Jejunum (tissue), 1 donor: Measurements from ENCODE around the genes ASB10, CHPF2 and CRYGN.

DNA sequence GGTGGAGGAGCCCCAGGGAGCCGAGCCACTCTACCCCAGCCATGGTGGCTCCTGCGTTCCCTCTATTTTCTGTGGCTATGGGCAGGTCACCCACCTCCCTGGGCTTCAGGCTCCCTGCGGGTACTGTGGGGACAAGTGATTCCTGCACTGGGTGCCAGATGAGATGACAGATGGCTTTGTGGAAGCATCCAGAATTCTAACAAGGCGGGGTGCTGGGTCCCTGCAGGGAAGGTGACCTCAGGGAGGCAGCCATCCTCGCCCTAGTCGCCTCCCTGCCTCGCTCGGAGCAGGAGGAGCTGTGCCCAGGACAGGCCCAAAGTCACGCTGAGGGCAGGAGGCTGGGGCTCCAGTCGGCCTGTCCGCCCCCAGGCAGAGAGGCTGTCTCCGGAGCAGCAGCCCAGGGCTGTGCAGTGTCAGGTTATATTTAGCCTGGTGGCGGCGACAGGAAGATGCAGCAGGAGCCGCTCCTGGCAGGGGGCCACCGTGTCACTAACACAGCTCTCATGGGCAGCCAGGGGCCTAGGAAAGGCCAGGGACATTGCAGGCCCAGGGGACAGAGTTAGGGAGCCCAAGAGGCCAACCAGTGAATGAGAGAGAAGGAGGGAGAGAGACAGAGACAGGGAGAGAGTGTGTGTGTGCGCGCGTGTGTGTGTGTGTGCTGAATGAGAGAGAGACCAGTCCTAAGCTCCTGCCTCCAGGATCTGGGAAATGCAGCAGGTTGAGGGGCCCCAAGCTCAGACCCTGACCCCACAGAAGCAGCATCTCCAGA is 13.5 kb downstream of the KCNH2 start:
- PRO-cap, result no peak

- PRO-cap, result unidirectional peak, plus-strand start at chr7:150974139
Measured at GRCh38 chr7:150973894-150974385, 4.2 kb downstream of the KCNH2 start.

DNA sequence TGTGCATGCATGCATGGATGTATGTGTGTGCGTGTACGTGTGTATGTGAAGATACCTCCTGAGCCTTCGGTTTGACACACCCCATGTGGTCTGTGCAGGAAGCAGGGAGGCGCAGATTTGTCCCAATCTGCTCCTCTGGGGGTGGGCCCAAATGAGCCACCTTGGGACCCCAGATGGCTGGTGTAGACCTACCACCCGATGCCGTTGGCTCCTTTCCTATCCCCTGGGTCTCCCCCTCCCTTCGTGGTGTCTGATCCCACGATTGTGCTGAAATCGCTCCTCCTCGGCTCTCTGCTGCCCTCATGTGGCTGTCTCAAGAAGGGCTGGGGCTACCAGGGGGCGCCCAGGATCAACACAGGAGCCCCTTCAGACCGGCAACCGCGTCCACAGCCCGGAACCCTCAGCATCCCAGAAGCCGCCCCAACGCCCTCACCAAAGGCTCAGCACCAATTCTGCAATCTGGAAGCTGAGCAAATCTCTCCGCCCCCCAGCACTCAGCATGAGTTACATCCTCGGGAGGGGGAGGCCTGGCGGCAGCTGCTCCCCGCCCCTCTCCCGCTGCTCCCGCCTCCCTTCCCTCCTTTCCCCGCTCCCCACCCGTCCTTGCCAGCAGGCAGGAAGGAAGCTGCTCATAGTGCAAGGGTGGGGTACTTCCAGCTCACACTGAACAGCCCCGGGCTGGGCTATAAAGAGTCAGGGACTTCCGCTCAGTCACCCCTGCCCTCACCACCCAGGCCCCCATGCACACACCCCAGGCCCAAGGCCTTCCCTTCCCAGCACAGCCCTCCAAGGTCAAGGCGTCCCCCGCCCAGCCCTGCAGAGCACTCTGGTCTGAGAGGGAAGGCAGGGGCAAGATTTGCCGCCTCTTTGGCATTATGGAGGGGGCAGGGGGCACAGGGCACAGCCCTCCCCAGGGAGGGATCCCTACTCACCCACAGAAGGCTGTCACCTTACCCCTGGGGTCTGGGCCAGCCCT is 2.2 kb upstream of the NOS3 start:
- PRO-cap, result no peak

GRCh38 chr7:150992724-150993247 is 2.0 kb downstream of the NOS3 start:
- PRO-cap, result no peak

DNA sequence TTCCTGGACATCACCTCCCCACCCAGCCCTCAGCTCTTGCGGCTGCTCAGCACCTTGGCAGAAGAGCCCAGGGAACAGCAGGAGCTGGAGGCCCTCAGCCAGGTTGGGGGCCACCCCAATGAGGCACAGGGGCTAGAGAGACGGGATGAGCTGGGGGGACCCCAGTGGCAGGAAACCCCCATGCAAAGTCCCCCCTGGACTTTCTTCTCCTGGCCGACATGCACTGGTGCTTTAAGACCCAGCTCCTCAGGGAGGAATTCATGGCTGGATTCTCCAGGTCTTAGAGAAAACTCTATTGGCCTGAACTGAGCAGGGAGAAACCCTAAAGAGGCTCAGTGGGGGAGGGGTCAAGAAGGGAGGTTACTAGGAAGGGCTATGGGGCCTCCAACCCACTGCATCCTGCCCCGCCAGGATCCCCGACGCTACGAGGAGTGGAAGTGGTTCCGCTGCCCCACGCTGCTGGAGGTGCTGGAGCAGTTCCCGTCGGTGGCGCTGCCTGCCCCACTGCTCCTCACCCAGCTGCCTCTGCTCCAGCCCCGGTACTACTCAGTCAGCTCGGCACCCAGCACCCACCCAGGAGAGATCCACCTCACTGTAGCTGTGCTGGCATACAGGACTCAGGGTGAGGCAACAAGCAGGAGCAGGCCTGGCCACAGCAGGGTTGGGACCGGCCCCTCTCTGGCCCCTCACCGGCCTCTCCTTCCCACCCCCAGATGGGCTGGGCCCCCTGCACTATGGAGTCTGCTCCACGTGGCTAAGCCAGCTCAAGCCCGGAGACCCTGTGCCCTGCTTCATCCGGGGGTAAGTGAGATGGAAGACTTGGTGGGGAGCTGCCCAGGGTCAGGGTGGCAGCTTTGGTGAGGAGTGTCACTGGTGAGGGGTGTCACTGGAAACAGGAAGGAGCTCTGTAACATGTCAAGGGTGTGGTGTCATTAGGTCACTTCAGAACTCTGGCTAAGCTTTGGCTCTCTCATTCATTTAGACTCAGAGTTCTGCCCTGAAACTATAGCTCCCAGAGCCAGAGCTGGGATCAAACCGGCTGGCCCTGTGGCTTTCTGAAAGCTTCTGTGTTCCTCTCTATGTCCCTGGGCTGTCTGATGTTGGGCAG is 13.8 kb downstream of the ATG9B start:
- PRO-cap, result no peak

GRCh38 chr7:151061739-151062194 is 2.4 kb downstream of the SLC4A2 start:
- PRO-cap, result no peak

GRCh38 chr7:151115060-151115989 is 29.1 kb downstream of the AGAP3 start:
- PRO-cap, result no peak

DNA sequence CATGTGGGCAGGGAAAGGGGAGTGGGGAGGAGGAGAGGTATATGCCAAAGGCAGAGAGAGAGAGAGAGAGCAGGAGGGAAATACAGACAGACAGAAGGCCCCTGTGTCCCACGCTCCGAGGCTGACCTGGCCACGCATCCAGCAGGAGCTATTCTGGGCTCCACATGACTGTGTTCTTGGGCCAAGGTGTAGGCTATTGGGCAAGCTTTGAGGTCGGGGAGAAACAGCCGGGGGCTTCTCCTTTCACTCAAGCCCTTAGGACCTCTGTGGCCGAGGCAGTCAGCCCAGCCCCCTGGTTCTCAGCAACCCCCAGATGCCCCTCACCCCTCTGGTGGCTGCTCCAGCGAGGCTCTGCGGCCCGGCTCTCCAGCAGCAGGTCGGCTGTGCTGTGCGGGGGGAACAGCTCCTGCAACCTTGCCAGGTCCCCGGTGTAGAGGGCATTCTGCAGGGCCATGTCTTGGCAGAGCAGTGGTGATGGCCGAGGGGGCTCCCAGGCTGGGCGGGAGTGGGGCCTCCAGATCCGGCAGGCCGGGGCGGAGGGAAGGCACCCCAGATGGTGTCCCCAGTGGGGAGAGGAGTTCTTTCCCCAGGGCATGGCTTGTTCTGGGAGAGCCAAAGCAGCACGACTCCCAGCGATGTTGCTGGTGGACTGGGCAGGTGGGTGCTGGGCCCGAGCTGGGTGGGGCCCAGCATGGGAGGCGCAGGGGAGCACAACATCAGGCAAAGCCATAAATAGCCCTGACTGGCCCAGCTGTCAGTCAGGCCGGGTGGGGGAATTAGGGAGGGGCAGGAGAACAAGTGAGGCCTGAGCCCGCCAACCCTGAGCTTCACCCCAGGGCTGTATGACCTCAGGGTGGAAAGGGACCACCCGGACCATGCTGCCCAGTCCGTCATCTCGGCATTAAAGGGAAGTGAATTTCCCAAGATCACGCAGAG is at the start of gene ASB10:
ASB10 (minus strand) TSS at position 123 of the 936 bp plus-strand sequence.
- PRO-cap, result no peak

GRCh38 chr7:151206615-151207354 is 1.5 kb upstream of the IQCA1L start:
- PRO-cap, result no peak

- PRO-cap, result bidirectional peak, plus-strand start at chr7:151232499, minus-strand start at chr7:151232384
Measured at GRCh38 chr7:151232307-151232642, at the start of gene CHPF2. Gene CHPF2, plus strand, starts transcription at chr7:151232483.

DNA sequence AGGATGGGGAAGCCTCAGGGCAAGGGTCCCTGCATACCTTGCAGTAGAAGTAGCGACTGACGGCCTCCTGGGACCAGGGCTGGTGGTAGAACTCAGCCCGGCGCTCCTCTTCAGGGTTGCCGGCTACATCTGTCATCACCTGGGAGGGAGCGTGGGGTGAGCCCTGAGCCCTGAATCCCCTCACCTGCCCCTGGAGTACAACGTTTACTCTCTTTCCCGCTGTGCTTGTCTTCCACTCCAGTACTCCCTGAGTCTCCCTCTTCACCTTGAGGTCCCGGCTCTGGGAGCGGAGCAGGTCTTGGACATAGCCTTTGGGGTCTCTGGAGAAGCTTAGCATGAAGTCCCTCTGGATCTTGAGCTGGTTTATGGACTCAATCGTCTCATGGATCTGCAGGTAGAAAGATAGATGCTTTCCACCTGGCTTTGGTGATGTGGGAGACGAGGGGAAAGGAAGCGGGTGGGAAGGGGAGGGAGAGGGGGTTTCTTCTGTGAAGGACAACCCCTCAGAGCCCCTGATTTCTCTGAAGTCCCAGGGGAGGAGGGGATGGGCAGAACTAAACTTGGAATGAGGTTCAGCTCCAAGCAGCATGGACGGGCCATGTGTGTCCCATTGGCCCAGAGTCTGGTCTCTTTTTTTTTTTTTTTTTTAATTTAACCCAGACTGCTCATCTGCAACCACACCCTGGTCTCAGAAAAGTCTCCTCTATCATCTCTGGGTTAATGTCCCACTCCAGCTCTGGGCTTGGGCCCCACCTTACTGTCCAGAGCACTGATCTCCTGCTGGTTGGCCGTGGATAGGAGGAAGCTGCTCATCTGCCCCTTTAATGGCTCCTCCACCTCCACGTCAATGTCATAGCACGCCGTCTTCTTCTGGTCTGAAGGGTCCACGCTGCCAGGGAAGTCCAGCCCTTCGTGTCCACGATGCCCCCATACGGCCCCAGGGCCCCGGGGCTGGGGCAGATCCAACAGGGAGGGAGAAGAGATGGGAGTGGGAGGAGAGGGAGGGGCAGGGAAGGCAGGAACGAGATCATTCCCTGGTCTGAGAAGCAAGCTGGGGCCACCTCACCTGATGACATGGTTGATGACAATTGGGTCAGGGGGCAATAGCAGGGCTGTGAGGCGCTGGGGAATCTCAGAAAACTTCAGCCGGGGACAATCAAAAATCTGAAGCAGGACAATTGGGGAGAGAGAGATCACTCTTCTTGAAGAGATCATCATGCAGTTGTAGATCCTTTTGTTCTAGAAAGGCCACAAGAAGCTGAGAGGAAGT is 7.5 kb downstream of the CHPF2 start:
- PRO-cap, result no peak

DNA sequence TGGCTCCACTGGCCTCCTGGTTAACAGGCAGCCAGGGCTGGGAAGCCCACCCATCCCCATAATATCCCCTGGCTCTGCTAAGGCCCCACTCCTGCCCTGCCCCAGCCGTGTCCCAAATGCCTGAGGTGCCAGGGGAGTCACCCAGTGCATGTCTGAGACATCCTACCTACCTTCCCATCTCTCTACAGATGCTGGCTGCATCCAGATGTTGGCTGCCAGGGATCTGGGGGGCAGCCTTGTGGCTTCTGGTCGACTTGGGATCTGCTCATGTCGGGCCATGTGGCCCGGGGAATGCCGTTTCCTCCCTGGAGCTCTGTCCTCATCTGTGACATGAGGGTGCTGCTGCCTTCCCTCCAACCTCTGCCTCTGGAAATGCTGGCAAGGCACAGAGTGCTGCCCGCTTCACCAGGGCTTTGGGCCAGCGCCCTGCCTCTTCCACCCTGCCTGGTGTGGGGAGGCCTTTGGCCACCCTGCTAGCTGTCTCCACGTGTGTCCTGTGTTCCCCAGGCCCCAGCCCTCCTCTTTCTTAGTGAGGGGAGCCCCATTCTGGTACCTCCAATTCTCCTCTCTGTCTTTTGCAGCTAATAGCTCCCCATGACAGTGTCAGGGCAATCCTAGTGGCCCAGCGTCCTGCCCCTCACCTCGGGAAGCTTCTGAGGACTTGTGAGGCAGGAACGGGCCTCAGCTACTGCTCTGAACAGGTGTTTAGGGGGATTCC is 5.8 kb upstream of the SMARCD3 start:
- PRO-cap, result no peak

GRCh38 chr7:151304912-151305278 is 36.7 kb upstream of the NUB1 start:
- PRO-cap, result no peak

DNA sequence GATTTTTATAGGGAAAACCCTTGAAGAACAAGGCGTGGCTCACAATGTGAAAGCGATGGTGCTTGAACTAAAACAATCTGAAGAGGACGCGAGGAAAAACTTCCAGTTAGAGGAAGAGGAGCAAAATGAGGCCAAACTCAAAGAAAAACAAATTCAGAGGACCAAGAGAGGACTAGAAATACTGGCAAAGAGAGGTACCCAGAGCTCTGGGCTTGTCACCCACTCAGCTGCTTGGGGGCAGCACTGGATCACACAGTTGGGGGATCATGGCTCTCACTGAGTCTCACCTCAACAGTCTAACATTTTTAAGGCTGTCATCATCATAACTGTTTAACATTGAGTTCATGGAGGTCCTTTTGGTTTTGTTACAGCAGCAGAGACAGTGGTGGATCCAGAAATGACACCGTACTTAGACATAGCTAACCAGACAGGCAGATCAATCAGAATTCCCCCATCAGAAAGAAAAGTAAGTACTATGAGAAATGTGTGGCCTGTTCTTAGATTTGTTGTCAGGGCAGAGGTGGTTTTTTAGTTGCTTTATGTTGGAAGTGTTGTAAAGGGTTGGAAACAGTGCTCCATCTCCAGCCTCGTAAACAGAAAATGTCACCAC is 14.2 kb downstream of the NUB1 start:
- PRO-cap, result no peak

DNA sequence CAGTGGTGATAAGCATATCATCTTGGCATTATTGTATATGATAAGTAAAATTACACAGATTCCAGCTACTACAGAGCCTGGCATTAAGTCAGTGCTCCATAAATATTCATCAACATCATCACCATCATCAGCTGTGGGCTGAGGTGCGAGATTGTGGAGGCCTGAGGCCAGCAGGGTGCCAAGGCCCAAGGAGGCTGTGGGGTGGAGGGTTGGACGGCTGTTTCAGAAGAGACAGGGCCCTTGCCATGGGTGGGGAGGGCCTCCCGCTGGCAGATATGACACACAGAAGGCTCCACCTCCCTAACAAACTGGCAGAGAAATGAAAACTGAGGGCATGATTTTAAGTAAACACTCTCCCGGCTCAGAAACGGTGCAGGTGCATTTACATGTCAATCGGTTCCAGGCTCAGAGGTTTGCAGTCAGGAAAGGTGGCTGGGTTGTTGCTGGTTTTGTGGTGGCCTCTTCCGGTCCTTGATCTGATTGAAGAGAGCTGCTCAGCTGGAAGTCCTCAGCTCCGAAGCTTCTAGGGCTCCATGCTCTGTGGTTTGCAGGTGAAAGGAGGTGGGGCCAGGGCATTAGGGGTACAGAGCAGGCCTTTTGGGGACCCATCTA is 10.2 kb downstream of the CRYGN start:
- PRO-cap, result no peak

DNA sequence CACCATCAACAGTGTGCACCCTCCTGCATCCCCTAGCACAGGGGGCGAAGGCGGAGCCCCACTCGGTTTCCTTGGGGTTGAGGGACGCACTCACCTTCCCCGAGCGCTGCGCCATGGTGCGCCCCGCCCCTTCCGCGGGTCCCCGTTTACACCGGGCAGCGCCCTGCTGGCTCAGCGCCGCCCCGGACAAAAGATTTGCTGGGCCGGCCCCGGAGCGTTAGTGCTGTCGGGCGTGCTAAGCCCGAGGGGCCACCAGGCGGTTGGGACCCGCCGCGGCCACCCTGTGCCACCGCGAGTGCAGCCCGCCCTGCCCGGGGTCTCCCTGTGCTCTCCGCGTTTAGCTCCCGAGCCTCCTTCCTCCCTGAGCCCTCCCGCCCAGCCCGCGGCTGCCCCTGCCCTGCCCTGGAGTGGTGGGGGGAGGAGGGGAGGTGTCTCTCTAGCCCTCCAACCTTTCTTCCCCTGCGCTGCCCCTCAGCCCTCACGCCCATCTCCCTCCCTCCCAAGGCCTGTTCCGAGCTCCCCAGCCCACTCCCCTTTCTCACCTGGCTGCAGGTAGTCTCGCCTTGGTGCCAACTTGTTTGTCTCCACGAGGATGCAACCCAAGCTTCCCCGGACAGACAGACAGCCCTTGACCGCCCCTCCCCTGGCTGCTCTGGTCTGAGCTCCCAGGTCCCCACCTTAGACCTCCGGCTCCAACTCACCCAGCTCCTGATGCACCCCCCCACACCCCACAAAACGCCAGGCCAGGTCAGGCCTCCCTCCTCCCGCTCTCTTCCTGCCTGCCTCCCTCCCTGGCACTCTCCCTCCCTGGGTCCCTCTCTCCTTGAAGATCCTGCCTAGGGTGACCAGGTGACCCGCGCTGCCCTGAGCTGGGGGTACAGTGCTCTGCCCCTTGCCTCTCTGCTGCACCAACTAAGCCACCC is at the start of gene CRYGN:
CRYGN (minus strand) TSS at position 339 of the 923 bp plus-strand sequence.
- PRO-cap, result no peak

DNA sequence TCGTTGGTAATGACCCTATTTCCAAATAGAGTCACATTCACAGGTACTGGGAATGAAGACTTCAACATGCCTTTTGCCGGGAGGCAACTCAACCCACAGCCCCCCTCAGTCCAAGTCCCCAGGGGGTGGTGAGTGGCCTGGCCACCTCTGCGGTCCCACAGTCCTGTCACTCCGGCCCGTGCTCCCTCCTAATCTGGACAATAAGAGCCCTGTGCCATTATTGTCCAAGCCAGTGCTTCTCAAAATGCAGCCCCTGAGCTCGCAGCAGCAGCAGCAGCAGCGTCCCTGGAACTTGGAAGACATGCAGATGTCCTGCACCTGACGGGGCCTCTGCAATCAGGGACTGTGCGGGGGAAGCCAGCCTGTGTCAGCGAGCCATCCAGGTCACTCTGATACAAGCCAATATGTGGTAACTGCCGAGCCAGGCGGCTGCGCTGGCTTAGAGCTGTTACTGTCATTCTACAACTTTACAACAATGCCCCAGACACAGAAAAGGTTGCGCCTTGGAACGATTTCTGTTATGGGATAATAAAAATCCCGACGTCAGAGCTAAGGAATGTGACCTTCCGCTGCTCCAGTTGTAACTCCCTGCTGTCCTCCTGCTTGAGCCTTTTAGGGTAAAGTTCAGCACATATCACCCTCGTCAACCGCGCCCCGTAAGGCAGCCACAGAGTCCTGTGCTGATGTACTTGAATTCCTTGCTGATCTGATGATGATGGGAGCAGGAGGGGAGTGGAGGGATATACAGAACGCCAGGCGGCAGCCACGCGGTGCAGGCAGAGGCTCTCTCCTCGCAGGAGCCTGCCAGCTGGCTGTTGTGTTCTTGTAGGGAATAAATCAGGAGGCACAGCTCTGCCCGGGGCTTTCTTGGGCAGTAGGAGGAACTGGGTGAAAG is 19.8 kb upstream of the CRYGN start:
- PRO-cap, result bidirectional peak, plus-strand start at position 747 of the sequence, minus-strand start at position 391 of the sequence

DNA sequence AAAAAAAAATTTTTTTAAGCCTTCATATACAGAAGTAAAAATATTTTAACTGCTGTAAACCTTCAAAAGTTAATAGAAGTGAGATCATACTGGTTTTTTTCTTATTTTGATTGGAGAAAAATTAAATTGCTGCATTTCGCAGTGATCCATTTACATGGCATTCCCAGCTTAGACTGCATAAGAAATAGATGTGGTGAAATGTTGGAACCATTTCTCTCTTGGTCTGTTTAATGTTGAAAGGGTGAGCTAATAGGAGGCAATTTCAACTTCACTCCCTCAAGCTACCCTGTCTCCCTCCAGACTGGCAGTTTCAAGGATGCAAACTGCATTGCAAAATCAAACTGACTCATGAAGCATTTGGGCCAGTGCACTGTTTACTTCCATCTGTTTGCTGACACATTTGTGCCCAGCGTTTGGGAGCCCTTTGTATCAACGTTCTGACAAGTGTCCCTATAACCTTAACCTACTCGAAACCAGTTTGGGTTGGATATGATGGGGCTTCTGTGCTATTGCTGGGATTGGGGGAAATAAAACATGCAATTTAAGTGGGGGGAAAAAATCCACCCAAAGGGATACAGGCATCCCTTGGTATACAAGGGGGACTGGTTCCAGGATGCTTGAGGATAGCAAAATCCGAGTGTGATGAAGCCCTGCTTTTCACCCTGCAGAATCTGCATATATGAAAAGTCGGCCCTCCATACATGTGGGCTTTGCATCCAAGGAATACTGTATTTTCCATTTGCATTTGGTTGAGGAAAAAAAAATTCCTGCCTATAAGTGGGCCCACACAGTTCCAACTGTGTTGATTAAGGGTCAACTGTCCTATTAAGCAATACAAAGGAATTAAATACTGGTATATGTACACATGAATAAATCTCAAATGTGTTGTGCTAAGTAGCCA is 15.7 kb downstream of the RHEB start:
- PRO-cap, result no peak

- PRO-cap, result bidirectional peak, plus-strand start at chr7:151518314, minus-strand start at chr7:151518185; bidirectional peak, plus-strand start at chr7:151518554, minus-strand start at chr7:151518427
Measured at GRCh38 chr7:151518000-151518731, 1.5 kb downstream of the RHEB start.

DNA sequence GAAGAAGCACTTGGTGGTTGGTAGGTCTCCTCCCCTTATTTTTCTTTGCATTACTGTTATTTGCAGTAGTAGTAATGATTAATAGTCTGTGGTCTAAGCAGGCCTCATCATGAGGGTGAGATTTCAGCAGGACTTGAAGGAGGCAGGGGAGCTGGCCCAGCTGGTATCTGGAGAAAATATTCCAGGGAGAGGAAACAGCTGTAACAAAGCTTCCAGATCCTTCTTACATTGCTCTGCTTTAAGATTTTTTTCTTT is 31.0 kb upstream of the RHEB start:
- PRO-cap, result no peak